Vagina (tissue), 1 donor: ENCODE measurements around a stretch of chr16.

DNA sequence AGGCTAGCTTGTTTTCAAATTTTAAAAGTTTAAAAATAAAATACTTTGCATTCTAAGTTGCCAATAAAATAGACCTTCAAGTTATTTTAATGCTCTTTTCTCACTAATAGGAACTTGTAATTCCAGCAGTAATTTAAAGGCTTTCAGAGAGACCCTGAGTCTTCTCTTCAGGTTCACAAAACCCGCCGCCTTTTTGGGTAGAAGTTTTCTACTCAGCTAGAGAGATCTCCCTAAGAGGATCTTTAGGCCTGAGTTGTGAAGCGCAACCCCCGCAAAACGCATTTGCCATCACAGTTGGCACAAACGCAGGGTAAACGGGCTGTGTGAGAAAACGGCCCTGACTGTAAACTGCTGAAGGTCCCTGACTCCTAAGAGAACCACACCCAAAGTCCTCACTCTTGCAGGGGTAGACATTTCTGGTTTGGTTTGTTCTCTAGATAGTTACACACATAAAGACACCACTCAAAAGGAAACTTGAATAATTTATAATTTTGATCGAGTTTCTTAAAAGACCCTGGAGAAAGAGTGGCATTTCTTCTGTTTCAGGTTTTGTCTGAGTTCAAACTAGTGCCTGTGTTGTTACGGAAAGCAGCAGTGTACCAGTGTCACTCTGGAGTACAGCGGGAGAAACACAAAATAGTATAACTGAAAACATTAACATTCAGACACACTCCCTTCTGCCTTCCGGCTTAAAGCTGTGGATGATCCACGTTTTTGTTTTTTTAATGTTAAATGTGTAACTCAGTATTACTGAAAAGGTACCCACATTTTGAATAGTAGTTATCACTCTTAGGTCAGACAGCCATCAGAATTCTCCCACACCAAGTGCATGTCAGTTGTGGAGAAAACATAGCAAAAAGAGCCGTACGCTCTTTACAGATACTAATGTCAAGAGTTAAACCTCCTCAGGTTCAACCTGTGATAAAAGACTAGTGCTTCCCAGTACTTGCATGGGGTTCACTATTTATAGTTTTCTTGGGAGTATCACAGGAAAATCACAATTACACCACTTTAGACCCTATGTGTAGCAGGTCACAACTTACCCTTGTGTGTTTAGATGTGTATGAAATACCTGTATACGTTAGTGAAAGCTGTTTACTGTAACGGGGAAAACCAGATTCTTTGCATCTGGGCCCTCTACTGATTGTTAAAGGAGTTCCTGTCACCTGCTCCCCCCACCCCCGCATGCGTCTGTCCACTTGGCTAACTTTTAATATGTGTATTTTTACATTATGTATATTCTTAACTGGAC lies 11.6 kb downstream of the MAP1LC3B start:
- PRO-cap = no peak
- RAMPAGE, long total RNA = start-site peak on the plus strand centred at position 147 of the sequence, 199 bp wide, 15 reads; start-site peak on the plus strand centred at position 535 of the sequence, 99 bp wide, 39 reads; start-site peak on the plus strand centred at position 714 of the sequence, 106 bp wide, 15 reads; start-site peak on the plus strand centred at position 863 of the sequence, 74 bp wide, 13 reads; start-site peak on the plus strand centred at position 1,016 of the sequence, 98 bp wide, 17 reads

DNA sequence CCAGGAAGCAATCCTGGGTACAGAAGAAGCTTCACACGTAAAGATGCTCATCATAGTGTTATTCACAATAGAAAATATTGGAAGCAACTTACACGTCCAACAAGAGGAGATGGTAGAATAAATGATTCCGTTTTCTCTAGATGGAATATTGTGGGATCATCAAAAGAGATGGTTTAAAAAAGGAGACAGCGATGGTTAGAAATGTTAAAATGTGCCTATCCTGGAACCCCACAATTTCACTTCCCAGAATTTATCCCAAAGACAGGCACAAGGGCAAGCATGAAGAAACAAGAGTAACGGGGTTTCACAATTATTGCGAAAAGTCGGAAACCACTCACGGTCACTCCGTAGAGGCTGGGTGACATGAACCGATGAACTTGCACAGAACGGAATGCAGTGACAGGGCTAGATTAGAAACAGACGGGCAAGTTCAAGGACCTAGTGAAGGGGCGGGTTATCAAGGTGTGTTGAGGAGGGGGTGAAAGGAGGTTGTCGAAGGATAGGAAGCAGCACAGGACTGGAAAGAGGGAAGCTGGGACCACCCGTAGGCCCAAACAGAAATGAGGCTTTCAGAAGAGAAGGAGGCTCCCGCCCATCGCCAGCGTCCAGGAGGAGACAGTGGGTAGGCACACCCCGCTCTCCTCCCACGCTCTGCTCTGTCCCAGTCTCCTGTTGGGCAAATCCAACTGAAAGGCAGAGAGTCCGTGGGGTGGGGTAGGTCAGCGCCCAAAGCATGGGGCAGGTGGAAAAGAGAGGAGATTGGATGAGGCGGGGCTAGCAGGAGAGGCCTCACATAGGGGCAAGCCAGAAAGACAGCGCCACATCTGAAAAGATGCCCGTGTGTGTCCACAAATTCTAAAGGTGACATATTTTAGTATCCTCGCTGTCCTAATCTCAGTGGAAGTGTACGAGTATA lies 47.5 kb upstream of the JPH3 start:
- PRO-cap = no peak
- RAMPAGE, long total RNA = no peak

DNA sequence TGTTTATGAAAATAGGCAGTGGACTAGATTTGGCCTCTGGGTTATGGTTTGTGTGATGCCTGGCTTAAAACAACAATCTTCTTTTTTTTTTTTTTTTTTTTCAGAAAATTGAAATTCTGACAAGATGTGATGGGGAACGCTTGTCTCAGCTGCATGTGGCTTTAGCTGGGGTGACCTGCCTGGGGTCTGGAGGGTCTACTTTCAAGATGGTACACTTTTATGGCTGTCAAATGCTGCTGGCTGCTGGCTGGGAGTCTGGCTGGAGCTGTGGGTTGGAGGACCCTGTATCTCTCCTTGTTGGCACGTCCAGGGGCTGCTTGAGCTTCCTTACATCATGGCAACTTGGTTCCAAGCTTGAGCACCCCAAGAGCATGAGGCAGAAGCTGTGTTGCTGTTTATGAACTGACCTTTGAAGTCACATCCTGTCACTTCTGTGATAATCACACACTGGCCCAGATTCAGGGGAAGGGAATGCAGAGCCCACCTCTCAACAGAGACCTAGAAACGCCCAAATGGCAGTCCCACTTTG lies 3.2 kb upstream of the JPH3 start:
- PRO-cap = unidirectional peak, minus-strand start at position 263 of the sequence
- RAMPAGE, long total RNA = no peak

DNA sequence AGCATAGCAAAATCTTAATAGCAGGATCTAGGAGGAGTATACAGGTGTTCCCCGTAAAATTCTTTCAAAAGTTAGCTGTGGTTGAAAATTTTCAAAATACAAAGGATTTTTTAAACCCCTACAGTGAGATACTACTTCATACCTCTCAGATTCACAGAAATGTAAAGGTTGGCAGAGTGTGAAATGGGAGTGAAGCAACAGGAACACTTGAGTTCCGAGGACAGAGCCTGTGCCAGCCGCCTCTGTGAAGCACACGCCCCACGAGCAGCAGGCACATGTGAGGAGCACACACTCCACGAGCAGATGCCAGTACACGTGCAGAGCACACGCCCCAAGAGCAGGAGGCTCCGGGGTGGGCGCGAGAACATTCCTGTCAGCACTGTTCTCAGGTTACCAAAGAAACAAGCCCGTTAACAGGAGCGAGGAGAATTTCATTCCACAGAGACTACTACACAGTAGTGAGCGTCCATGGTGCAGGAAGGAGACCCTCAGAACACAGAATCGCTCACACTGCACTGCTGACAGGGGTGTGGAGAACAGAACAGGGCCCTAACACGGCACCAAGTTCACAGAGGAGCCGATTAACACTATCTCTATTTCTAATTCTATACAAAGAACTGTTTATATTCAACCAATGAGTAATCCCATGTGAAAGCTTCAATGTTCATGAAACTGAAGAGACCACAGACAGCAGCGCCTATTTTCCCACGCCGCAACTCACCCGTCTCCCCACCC lies 40.2 kb downstream of the KLHDC4 start:
- PRO-cap = no peak
- RAMPAGE, long total RNA = no peak

DNA sequence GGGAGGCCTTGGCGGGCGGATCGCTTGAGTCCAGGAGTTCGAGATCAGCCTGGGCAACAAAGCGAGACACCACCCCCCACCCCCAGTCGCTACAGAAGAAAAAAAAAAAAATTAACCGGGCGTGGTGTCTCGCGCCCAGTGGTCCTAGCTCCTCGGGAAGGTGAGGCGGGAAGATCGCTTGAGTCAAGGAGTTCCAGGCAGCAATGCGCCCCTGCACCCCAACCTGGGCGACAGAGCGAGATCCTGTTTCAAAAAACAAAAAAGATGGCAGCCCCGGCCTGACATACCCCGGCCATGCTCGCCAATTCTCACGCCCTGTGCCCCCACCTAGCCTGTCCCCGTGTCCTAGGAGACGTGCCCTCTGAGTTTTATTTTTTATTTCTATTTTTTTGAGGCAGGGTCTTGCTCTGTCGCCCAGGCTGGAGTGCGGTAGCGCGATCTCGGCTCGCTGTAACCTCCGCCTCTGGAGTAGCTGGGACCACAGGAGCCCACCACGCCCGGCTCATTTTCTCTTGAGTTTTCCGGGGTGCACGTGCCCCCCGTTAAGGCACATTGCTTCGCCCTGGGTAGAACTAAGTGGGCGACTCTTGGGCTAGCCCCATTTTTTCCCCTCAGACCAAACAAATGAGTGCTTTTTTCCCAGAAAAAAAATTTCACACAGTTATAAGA lies 530 bp upstream of the KLHDC4 start:
- PRO-cap = no peak
- RAMPAGE, long total RNA = no peak

DNA sequence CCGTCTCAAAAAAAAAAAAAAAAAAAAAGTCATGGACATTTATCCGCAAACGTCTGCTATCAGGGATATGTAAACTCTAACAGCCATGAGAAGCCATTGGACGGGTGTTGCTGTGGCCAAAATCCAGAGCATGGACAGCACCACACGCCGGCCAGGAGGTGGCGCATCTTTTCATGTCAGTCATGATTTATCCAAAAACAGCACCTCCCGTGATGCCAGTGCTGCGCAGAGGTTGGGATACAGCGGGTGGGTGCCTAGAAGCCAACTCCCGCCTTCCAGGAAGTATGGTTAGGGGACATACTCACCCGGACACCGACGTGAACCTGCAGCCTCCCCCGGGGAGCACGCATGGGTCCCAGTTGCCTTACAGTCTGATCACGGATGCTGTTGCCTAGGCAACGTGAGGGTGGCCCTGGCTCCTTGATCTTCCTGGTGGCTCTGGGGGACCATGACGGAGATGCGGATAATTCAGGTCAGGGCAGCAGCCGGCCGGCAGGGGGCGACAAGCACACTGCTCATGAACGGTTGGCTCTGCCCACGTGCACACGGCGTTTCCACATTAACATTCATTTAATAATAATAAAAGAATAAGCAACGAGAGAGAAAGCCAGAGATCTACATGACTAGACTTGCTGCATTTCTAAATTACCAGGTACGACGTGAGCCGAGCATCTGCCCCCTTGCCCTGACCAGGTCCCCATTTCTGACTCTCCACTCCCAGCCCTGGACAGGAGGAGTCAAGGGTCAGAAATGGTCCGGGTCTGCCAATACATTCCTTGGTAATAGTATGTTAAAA lies 12.0 kb upstream of the KLHDC4 start:
- PRO-cap = no peak
- RAMPAGE, long total RNA = no peak

GRCh38 chr16:87791176-87791706 lies 25.5 kb upstream of the KLHDC4 start:
- PRO-cap = no peak
- RAMPAGE, long total RNA = no peak

- PRO-cap = no peak
- RAMPAGE, long total RNA = no peak
Measured at GRCh38 chr16:87800429-87800845, 34.7 kb upstream of the KLHDC4 start.

- PRO-cap = no peak
- RAMPAGE, long total RNA = no peak
Measured at GRCh38 chr16:87829079-87829933, 40.0 kb downstream of the SLC7A5 start.

DNA sequence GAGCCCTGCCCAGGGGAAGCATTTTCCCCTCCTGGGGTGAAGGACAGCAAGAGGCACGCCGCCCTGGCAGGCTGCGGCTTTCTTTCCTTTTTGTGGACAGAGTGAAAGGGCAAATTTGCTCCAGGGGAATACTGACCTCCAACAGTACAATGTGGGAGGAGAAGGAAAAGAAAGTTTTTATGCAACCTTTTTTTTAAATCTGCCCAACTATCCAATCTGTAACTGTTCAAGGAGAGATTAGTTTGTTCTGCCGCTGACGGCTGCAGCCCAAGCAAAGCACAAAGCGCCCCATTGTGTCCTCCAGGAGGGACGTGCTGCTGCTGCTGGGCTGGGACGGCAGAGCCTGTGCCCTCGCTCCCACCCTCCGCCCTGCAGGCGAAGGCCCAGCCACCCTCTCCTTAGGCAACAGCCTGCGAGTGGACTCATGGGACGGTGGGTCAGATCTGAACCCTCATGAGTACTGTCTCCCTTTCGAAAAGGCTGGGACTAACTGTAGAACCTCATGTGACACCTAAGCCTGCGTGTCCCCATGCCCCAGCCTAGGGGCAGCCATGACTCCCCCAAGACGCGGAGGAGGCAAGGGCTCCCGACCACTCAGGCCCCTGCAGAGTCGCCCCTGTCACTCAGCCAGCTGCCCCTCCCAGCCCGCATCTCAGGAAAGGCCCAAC lies 21.1 kb downstream of the SLC7A5 start:
- PRO-cap = no peak
- RAMPAGE, long total RNA = no peak

GRCh38 chr16:87849582-87850511 lies 19.5 kb downstream of the SLC7A5 start:
- PRO-cap = no peak
- RAMPAGE, long total RNA = no peak

GRCh38 chr16:87865628-87866527 lies 3.4 kb downstream of the SLC7A5 start:
- PRO-cap = no peak
- RAMPAGE, long total RNA = no peak

DNA sequence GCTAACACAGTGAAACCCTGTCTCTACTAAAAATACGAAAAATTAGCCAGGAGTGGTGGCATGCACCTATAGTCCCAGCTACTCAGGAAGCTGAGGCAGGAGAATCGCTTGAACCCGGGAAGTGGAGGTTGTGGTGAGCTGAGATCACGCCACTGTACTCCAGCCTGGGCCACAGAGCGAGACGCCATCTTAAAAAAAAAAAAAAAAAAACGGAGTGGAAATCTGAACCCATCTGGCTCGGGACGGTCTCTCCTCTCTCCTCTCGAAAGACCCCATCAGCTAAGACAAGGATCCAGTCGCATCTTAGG lies 394 bp downstream of the CA5A start:
- PRO-cap = no peak
- RAMPAGE, long total RNA = no peak

GRCh38 chr16:88026708-88027168 lies 75.5 kb downstream of the BANP start:
- PRO-cap = no peak
- RAMPAGE, long total RNA = no peak

- PRO-cap = no peak
- RAMPAGE, long total RNA = no peak
Measured at GRCh38 chr16:88027173-88027862, 76.1 kb downstream of the BANP start.

GRCh38 chr16:88077185-88077942 lies 126.1 kb downstream of the BANP start:
- PRO-cap = no peak
- RAMPAGE, long total RNA = no peak

DNA sequence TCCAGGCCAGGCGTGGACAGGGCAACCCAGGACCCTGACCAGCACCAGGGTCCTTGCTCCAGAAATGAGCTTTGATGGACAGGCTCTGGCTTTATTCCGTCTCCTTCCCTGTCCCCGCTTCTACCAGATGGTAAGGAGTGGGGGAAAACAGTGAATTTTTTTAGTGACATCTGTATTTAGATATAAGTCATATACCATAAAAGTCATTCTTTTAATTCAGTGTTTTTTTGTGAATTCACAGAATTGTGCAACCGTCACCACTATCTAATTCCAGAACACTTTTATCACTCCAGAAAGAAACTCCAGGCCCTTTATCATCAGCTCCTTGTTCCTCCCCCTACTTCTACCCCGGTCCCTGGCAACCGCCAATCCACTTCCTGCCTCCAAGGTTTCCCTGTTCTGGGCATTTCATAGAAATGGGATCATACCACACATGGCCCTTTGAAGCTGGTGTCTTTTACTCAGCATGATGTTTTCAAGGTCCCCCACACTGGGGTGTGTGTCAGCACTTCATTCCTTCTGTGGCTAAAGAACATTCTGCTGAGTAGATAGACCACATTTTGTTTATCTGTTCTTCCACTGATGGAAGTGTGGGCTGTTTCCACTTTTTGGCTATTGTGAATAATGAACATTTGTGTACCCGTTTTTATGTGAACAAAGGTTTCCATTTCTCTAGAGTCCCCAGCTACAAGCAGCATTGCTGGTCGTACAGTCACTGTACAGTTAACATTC lies 75.9 kb upstream of the ZNF469 start:
- PRO-cap = no peak
- RAMPAGE, long total RNA = no peak

DNA sequence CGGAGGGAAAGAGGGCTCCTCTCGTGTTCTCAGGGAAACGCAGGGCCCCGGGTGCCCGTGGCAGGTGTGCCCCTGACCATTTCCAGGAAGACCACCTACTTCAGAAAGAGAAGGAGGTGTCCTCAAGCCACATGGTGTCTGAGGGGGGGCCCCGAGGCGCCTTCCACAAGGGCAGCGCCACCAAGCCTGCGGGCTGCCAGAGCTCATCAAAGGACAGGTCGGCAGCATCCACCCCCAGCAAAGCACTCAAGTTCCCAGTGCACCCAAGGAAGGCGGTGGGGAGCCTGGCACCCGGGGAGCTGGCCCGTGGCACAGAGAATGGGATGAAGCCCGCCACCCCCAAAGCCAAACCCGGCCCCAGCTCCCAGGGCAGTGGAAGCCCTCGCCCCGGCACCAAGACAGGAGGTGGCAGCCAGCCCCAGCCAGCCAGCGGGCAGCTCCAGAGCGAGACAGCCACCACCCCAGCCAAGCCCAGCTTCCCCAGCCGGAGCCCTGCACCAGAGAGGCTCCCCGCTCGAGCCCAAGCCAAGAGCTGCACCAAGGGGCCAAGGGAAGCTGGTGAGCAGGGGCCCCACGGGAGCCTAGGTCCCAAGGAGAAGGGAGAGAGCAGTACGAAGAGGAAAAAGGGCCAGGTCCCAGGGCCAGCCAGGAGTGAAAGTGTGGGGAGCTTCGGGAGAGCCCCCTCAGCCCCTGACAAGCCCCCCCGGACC lies 14.6 kb upstream of the ZFPM1 start:
- PRO-cap = no peak
- RAMPAGE, long total RNA = no peak

- PRO-cap = no peak
- RAMPAGE, long total RNA = no peak
Measured at GRCh38 chr16:88467315-88467776, 14.3 kb downstream of the ZFPM1 start.

DNA sequence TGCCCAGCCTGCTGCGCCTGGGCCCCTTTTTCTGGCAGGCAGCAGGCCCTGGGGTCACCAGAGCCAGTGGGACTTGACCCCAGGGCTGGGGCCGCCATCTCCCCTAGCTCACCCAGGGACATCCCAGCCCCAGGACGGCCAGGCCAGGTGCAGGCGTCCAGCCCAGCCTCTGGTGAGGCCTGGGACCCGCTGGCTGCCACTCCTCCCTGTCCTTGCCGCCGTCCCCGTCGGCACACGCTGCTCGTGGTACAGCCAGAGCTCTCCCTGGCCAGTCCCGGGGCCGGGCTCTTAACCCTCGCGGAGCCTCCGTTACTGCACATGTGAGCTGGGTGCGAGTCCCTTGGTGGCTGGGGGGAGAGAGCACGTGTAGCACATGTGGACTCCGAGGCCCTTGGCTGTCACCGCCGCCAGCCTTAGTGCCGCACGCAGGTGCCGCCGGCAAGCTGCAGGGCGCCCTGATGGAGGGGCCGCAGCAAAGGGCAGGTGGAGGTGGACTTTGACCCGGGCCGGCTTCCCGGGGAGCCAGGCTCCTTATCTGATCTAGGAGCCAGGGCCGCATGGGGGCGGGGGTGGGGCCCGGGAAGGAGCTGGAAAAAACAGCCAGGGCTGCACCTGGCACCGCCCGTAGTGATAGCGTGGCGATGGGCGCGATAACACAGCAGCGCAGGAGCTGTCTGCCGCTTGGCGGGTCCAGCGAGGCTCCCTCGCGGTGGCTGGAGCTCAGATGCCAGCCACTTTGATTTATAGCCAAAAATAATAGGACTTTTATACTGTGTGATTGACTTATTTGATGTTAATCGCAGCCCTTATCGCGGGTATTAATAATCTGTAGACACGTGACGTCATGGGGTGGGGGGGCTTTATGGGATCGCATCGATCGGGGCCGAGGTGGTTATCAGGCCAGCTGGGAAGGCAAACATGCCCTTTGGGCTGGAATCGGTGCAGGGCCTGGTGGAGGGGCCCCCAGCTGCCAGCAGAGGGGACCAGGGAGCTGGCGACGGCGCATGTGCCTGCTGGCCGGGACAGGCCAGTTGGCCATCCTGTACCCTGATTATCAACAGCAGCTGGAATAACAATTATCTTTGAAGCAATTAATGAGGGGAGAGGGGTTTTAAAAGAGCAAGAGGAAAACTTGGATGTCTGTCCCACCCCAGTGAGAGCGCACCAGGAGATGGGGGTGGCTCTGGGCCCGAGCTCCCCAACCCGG lies 35.1 kb downstream of the ZFPM1 start:
- PRO-cap = no peak
- RAMPAGE, long total RNA = no peak